H4 (cell line): ENCODE results near the gene HTR5A.

- RAMPAGE, long total RNA = no peak
Observed at GRCh38 chr7:152166999-152167590, 141.6 kb downstream of the GALNT11 start.

- RAMPAGE, long total RNA = no peak
Observed at GRCh38 chr7:152462938-152463519, 27.2 kb upstream of the KMT2C start.

DNA sequence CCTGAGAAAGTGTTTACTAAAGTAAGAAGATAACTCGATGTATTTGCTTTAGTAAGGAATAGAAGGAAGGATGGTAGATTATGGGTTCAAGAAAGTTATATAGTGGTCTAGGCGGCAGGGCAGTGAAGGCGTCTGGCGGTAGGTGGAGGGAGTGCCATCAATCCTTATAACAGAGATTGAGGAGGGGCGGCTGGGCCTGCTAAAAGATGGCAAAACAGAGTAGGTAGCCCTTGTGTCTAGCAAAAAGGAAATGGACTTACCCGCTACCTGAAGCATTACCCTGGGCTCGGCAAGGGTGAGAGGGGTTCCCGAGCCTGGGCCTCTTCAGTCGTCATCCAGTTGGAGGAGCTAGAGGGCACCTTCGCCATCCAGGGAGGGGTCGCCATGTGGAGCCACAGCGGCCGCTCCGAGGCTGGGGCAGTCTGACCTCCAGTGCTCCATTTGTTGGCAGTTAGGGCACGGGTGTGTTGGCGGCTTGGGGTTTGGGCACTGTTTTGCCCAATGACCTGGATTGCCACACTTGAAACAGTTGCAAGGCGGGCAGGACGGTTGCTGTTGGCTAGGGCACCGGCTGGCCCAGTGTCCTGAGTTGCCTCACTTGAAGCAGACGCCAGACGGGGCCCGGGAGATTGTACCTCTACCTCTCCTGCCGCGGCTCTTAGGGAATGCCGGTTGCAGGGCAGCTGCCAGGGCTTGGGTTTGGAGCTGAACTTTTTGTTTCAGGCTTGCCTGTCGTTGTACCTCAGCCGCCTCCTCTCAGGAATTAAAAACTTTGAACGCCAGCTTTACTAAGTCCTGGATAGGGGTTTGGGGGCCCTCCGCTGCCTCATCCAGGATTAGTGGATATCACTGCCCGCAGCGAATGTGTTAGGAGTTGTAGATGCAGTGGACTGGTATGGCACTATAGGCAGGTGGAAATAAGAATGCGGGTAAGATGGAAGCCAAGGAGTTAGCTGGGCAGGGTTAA, 640.1 kb upstream of the DPP6 start:
- RAMPAGE, long total RNA = no peak

- RAMPAGE, long total RNA = no peak
Observed at GRCh38 chr7:154892662-154893296, 110.1 kb downstream of the PAXIP1 start.

DNA sequence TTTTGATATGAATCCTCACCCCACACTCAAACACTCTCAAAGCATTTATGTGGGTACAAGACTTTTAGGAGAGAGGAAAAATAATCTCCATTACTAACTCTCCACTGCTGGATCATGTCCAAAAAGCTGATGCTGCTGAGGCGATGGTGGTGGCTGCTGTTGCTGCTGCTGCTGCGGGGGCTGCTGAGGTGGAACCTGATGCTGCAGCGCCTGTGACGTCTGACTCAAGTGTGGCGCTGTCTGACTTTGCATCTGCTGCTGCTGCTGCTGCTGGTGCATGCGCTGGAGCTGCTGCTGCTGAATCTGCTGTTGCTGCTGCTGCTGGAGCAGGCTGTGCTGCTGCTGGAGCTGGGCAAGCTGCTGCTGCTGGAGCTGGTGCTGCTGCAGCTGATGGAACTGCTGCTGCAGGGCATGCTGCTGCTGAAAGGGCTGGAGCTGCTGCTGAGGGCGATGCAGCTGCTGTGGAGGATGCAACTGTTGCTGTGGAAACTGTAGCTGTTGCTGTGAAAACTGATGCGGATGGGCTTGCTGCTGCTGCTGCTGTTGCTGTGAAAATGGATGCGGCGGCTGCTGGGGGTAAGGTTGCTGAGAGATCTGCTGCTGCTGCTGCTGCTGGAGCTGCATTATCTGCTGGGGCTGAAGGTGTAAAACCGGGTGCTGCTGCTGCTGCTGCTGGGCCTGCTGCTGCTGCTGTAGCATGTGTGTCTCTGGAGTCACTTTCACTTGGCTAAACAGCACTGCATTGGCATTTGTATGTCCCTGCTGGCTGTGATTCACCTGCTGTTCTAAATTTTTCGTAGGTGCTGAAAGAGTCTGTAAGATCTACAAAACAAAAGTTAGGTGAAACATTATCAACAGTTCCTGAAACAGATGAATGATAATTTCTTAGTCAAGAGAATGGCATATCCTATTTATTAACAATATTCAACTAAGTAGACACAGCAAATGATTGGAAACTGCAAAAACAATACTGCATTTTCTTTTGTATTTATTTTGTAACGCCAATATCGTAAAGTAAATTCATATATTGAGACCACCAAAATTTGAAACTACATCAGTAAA, 34.3 kb downstream of the PAXIP1 start:
- RAMPAGE, long total RNA = no peak

DNA sequence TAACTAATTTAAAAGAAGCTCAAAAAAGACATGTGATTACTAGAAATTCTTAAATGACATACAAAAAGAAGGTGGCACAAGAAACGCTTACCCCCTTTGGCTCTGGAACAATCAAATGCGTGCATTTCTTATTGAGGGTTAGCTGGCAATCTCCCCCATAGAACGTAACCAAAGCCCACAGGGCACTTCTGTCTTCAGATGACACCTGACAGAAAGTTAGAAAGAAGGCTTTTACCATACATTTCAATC, 19.9 kb downstream of the PAXIP1 start:
- RAMPAGE, long total RNA = no peak

GRCh38 chr7:155069877-155070447, at the start of gene HTR5A:
HTR5A (plus strand) TSS chr7:155070324.
- RAMPAGE, long total RNA = no peak

GRCh38 chr7:155070448-155070795, 298 bp downstream of the HTR5A start:
- RAMPAGE, long total RNA = no peak

- RAMPAGE, long total RNA = no peak
Observed at GRCh38 chr7:155206147-155207286, 91.2 kb upstream of the INSIG1 start.

DNA sequence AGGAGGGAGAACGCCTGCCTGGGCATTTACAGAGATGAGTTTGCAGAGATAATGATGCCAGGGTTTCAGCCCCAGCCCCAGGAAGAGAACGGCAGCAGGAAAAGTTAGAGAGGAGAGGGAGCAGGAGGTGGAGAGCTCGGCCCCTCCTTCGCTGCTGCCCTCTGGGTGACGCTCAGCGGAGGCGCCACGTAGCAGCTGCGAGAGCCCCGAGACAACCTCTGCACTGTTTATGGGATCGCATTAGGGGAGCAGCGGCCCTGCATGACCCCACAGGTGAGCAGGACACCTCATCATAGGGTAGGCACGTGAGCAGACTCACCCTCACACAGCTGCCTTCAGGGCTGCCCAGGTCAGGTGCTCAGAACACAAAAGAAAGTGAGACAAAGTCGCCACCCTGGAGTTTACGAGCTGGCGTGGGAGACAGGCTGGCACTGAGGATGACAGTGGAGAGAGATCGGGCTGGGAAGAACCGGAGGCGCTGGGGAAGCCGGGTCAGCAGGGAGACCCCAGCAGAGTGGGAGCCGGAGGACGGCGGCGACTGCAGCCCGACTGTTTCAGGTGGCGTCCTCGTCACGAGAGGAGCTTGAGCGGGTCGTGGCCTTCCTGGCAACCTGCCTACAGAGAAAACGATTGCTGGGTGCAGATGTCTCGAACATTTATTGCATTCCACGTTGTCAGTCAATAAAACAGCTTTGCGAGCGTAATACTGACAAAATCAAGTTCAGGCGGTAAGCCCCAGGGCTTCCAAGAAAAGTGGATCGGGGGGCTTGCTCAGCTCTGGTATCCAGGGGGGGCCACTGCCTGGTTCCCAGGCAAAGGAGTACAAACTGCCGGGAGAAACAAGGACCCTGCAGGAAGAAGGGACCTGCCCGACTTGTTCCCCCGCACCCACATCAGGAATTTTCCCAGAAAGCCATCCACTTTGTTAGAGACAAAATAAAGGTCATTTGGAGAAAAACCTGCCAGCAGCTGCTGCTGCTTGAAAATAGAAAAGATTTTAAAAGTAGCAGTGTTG, 83.1 kb upstream of the INSIG1 start:
- RAMPAGE, long total RNA = no peak

- RAMPAGE, long total RNA = no peak
Observed at GRCh38 chr7:155467532-155468243, 9.8 kb downstream of the EN2 start.

GRCh38 chr7:155490726-155491720, 33.1 kb downstream of the EN2 start:
- RAMPAGE, long total RNA = no peak

DNA sequence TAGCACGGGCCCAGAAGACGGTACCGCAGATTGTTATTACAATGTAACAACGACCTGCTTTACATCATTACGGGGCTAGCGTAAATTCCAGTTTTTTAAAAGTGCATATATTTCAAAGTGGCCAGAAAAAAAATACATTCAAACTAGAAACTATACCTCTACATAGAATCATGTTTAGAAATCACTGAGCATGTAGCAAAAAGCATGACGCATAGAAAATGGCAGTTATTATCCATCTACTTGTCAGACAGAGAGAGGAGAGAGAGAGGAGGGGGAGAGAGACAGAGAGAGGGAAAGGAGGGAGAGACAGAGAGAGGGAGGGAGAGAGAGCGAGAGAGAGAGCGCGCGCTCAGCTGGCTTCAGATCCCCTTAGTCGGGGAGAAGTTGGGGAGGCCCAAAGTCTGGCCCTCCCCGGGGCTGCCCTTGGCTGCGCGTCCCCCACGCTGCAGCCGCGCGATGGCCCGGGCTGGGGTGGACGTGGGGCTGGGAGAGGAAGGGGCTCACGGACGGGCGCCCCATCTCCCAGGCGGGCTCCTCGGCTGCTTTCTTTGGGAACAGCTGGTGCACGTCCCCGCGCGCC, 37.1 kb downstream of the CNPY1 start:
- RAMPAGE, long total RNA = no peak

DNA sequence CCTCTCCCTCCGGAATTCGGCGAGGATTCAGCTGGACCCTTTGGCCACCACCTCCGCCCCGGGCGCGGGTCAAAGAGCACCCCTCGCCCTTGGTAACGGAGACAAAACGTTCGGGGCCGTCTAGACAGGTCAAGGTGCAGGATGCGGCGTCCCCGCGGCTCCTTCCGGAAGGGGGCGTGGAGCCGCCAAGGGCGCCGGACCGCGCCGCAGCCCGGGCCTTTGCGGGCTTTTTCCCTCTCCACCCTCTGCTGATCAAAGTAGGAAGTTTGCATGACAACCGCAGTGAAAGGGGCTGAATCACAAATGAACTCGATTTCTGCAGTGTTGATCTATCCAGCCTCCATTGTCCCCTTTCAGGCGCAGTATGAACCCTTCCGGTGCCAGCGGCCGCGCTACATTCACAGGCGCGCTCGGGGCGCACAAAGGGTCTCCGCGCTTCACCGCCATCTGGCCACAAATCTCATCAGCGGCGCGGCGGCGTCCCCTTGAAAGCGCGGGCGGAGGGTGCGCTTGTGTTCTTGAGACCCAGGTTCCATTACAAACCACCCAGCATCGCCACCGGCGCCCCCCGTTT, 36.5 kb downstream of the CNPY1 start:
- RAMPAGE, long total RNA = no peak

GRCh38 chr7:155590992-155591675, 44.8 kb upstream of the CNPY1 start:
- RAMPAGE, long total RNA = no peak

DNA sequence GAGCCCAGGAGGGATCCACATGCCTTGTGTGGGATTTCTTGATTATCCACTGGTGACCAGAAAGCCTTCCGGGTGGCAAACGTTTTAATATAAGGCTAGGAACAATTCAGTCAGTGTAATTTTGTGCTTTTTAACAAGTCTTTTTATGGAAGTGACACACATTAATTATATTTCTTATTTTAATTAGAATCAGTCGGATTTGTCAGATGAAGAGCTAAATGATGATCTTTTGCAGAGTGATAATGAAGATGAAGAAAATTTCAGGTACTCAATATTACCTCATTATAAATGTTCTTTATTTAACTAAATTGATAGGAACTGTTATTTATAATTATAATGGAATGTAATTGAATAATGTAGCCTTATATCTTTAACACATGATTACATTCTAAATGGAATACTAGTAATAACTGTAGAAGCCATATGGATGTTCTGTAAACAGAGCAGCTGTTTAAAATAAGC, 34.0 kb downstream of the RBM33 start:
- RAMPAGE, long total RNA = no peak

DNA sequence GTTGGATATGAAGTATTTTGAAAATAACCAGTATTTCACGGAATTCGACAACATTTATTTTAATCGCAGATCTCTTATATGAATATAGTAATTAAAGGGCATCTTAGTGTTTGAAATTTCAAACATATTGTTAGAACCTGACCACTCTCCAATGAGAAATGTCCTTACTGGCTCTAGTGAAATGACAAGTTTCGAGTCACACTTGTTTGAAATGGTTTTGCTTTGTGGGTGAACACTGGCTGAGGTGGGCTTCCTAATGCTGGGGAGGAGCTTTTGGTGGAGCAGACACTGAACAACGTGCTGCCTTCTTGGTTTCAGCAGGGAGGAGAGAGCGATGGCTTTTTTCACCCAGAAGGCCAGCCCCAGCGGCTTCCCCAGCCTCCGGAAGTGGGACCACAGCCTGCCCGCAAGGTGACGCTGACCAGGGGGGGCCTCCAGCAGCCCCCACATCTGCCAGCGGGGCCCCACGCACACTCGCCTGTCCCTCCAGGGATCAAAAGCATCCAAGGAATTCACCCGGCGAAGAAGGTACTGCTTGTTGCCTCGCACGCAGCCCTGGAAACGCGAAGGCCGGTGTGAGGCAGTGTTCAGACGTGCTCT, 48.7 kb downstream of the SHH start:
- RAMPAGE, long total RNA = no peak

- RAMPAGE, long total RNA = no peak
Observed at GRCh38 chr7:155764091-155765012, 47.9 kb downstream of the SHH start.

- RAMPAGE, long total RNA = no peak
Observed at GRCh38 chr7:155918994-155919412, 106.7 kb upstream of the SHH start.

DNA sequence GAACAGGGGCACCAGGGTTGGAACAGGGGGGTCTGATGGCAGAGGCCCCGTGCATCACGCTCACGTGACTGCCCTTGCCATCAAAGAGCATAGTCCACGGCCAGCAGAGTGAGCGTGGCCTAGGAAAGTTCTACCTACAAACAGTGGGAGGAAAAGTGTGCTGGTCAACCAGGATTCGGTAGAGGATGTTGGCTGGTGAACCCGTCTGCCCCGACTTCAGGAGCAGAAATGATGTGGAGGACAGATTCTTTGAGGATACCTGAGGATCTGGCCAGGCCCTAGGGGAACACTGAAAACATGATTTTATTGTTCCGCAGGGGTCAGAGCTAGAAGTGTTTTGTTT, 138.7 kb upstream of the SHH start:
- RAMPAGE, long total RNA = no peak